Right common carotid artery plus branches (tissue), 1 donor: ENCODE measurements around the gene GRM1.

- PRO-cap = no peak
Measured at GRCh38 chr6:143720019-143720669, 42.4 kb downstream of the PHACTR2 start.

DNA sequence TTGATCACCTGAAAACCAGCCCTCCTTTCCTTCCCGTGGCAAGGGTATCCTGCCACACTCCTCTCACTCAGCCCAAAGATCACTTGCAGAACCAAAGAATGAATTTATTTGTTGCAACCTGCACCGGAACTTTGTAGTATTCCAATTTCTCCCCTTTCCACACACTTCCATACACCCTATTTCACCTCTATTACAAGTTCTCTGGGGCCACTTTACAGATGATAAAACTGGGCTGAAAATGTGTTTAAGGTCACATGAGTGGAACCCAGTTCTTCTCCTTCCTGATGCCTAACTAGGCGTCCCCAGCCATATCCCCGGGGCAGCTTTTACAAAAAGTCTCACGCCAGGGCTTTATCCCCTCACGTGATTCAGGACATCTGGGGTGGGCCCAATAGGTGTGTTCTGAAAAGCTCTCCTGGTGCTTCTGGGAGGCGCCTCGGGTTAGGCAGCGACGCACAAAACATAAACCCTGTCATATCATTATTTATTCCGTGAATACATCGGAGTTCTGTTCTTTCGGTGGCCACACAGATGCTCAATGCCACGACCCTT lies 32.2 kb downstream of the SF3B5 start:
- PRO-cap = no peak

GRCh38 chr6:144159198-144159732 lies 8.9 kb downstream of the STX11 start:
- PRO-cap = no peak

GRCh38 chr6:144174731-144175118 lies 24.4 kb downstream of the STX11 start:
- PRO-cap = no peak

DNA sequence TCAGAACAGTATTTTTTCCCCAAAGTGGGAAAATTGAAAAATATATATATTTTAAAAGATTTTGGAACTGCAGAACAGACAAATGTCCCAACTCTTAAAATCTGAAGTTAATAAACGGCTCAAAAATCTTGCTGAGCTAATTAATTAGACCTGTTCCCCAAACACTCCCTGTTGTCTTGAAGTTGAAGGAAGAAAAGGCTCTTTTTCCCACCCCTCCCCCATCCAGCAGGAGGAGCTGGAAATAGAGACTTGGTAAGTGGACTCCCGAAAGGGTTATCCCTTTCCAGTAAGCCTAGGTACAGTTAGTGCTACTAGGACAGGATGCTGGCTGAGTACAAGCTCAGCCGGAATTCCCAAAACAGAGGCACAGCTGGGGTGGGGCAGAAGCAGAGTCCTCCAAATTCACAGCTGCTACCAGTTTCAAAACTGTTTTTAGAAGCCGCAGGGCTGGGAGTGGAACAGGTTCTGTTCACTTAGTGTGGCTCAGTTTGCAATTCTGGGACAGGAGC lies 19.2 kb upstream of the UTRN start:
- PRO-cap = bidirectional peak, plus-strand start at position 435 of the sequence, minus-strand start at position 277 of the sequence

DNA sequence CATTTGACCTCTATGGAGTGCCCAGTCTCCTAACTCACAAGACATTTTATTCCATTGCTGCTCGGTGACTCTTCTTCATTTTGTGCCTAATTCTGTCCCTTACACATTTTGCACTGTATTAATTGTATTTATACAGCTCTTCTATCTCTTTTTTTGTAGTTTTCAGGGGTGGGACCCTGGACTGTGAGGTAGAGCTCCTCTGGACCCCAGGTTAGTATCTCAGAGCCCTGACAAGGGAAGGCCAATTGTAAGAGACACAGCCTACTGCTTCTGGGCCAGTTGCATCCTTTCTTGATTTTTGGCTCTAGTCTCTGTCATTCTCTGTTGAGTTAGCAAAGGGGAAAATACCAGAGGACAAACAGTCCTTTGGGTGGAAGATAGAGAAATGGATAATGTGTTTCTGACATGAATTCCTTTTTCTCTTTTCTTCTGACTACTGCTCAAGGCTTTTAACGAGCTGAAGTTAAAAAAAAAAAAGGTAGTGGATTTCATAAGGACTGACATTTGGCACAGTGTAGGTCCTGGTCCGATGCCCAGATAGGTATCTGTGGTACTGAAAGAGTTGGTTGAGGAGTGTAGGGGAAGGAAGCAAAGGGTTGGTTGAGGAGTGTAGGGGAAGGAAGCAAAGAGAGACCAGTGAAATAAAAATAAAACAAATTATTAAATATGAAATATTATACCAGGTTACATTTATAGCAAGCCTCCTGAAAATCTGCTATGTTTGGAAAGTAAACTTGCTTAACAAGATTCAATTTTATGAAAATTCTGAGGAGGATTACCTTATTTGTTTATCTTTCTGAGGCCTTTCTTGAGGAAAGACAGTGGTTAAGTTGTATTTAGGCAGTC lies 11.7 kb downstream of the UTRN start:
- PRO-cap = no peak

DNA sequence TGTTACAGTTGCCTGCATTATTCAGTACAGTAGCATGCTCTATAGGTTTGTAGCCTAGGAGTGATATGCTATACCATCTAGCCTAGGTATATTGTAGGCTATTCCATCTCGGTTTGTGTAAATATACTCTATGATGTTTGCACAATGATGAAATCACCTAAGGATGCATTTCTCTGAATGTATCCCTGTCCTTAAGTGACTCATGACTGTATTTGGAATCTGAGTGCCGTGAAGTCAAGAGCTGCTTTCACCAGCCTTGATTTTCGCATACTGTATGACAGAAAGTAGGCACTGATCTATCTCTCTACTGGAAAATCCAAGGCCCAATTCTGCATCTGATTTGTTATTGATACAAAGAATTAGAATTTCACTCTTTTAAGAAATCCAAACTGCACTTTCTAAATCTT lies 129.9 kb downstream of the UTRN start:
- PRO-cap = no peak

DNA sequence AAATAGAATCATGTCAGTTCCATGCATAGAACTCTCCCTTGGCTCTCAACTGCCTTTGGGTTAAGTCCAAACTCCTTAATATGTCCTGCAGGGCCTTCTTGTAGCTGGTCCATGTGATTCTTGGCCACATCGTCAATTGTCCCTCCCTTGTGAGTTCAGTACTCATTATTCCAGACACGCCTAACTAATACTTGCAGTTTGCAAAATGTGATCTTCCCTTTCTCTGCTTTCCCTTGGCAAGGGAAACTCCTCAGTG lies 165.0 kb downstream of the UTRN start:
- PRO-cap = no peak

DNA sequence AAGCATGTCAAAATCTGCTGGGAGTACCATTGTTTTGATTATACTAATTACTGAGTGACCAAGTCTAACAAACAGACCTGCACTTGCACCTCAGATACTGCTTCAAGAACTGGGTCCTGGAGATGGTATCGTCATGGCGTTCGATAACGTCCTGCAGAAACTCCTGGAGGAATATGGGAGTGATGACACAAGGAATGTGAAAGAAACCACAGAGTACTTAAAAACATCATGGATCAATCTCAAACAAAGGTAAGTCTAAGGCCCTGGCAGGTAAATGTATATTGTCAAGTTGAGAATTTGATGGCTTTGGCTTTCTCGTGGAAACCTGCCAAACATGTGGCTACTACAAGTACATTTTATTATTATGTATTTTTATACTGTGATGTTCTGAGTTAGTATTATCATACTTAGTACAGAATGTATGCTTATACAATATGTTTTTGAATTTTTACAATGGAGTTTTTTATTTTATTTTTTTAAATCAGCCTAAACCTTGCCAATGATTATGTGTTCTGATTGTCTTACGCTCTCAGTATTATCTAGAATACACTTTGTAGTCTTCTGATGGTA lies 272.0 kb downstream of the UTRN start:
- PRO-cap = no peak

GRCh38 chr6:144624470-144625108 lies 339.5 kb downstream of the UTRN start:
- PRO-cap = no peak

DNA sequence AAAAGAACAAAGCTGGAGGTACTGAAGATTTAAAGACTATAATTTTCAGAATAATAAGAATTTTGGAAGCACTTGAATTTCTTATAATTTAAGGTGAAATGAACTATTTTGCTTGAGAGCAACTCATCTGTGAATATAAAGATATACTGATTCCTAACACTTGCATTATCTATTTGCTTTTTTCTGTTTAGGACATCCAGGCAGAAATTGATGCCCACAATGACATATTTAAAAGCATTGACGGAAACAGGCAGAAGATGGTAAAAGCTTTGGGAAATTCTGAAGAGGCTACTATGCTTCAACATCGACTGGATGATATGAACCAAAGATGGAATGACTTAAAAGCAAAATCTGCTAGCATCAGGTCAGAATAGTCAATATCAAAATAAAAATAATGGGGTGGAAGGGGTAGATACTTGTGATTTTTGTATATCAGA lies 393.1 kb downstream of the UTRN start:
- PRO-cap = no peak

DNA sequence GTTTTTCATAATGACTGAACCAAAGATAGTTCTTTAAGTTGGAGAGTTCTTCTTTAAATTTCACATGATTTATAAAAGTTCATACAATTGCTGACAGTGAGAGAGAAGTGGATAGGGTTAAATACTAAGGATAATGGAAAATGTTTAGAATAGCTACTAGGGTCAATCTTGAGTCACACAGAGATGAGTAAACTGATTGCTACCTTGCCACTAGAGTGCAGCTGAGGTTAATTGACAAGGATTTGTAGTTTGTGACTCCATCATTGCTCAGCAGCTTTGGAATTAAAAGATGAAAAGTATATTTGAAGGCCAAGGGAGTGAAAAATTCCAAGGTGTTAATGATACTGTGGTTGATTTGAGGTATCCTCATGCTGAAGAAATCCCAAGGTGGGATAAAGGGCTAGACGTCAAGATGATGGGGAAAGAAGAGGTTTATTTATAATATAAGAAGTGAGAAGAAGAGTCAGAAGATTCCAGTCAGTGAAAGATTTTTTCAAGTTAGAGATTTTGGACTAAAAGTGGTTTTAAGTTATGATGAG lies 524.0 kb downstream of the UTRN start:
- PRO-cap = no peak

GRCh38 chr6:144852054-144853054 lies 567.2 kb downstream of the UTRN start:
- PRO-cap = no peak

DNA sequence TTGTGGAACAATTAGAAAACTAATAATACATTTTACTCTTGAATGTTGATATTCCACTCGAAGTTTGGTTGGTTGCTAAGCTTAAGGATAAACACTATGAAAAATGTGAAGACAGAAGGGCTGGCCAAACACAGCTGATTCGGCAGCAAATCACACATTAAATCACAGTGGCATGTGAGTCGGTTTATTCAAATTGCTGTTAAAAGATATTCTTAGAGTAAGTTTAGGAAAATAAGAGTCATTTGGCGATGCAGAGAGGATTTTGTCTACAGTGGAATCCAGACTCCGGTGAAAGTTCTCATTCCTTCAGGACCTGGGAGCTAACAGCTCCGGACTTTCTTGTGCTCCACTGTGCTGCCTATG lies 1.4 kb upstream of the EPM2A start:
- PRO-cap = no peak

DNA sequence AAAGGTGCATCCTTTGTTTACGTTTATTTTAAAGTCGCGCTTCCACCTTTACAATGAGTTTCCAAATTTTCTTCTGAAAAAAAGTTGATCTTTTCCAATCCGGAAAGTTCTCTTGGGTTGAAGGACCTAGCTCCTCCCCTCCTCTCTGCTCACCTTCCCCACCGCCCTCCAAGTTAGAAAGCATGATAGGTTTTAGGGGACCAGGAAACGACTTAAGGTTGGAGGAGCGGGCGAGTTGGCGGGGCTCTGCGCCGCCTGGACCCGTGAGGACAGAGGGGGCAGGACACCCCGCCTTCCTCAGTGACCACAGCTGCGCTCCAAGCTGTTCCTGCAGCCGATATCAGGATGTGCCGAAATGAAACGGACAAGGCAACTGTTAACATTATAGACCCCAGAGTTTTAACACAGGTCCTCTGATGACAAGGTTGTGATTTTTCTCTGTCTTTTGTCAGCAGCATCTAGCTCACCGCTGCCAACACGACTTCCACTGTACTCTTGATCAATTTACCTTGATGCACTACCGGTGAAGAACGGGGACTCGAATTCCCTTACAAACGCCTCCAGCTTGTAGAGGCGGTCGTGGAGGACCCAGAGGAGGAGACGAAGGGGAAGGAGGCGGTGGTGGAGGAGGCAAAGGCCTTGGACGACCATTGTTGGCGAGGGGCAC lies at the start of gene GRM1:
TSS of gene GRM1 (plus strand) at position 320 of the 667 bp plus-strand sequence.
- PRO-cap = no peak

DNA sequence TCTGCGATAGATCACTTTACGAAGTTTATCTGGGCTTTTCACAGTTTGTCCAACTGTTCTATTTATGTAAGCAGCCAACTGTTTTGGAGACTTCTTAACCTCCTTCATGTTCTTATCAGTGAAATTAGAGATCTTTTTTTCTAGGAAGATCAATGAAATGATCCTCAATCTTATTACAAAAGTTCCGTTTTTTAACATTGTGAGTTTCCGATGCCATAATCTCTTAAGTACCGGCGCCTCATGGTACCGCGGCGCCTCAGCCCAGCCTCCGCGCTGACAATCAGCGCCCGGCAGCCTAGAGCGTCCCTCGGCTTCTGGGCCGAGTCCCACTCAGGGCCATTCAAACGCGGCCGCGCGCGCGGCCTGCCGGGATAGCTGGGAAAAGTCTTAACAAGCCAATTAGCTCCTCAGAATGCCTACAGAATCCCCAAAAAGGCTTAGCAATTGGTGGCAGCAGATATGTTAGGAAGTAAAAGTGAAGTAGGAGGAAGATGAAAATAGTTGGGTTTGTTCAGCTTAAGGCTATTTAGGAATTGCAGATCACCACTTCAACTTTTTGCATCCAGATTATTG lies 204.8 kb downstream of the ADGB start:
- PRO-cap = no peak

GRCh38 chr6:146885285-146885796 lies 286.6 kb downstream of the ADGB start:
- PRO-cap = no peak

- PRO-cap = no peak
Measured at GRCh38 chr6:146892505-146893165, 293.9 kb downstream of the ADGB start.

- PRO-cap = no peak
Measured at GRCh38 chr6:146896196-146896909, 297.6 kb downstream of the ADGB start.

DNA sequence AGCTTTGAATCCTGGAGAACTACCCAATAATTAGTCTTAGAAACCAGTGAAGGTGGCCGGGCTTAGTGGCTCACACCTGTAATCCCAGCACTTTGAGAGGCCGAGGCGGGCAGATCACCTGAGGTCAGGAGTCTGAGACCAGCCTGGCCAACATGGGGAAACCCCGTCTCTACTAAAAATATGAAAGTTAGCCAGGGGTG lies 29.0 kb upstream of the STXBP5 start:
- PRO-cap = no peak